NCI-H460 (cell line): ENCODE measurements around a stretch of chr6.

GRCh38 chr6:167291630-167291926 lies 463 bp downstream of the UNC93A start:
RAMPAGE:
- cytosol, long total RNA, result no peak
- long total RNA, result no peak
- nucleus, long total RNA, result no peak

DNA sequence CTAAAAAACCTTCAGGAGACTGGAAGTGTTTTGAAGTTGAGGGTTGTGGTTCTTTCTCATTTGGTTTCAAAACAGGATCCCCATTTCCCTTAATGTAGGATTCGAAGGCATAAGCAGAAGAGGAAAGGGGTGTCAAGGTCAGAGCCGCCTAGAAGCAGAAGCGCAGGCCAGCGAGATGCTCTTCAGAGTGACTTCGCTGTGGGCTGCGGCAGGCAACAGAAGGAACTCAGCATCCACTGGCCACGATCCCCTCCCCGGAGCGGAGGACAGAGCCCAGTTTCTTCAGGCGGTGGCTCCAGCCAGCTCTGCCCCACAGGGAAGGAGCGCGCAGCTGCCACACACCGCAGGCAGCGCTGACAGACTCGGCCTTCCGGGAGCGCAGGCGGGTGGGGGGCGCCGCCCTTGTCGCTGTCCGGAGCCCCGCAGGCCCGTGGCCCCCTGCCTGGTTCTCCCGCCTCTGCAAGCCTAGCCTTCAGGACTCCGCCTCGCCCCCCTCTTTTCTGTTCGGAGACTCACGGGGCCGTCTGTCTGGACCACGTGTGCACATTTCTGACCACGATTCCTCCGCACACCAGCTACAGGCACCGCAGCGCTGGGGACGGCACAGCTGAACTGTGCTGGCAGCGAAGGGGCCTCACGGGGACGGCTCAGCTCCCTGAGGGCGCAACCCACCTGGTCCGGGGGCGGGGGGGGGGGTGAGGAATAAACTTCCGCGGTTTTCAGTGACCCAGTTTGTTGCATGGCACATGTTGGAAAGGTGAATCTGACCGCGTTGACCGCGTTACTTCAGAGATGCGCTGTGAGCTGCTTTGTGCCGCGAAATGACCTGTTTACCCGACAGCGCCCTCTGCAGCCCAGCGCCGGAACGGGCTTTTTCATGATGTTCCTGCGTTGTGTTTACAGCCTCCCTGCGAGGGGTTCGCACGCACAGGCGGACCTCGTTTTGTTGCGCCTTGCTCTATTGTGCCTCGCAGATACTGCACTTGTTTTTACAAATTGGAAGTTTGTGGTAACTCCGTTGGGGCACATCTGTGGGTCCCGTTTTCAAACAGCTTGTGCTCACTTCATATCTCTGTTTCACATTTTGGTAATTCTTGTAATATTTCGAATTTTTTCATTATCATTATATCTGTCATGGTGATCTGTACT lies 26.2 kb downstream of the TTLL2 start:
RAMPAGE:
- cytosol, long total RNA, result no peak
- long total RNA, result no peak
- nucleus, long total RNA, result no peak

DNA sequence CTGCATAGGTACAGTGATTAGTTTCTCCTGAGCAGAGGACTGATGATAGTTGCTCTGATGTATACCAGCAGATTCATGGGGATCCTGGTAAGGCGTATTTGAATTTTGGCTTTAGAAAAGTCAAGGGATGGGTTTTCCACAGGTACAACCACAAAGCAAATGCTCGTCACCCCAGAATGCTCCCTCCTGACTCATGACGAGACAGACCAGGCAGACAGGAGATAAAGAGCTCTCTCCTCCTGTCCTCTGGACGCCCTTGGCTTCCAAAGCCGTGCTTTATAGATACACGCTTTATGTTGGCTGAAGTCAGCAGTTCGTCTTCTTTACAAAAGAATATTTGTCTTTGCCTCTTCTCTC lies 166.8 kb downstream of the TTLL2 start:
RAMPAGE:
- cytosol, long total RNA, result no peak
- long total RNA, result no peak
- nucleus, long total RNA, result no peak

GRCh38 chr6:167549168-167549714 lies 224.4 kb downstream of the TTLL2 start:
RAMPAGE:
- cytosol, long total RNA, result no peak
- long total RNA, result no peak
- nucleus, long total RNA, result no peak

DNA sequence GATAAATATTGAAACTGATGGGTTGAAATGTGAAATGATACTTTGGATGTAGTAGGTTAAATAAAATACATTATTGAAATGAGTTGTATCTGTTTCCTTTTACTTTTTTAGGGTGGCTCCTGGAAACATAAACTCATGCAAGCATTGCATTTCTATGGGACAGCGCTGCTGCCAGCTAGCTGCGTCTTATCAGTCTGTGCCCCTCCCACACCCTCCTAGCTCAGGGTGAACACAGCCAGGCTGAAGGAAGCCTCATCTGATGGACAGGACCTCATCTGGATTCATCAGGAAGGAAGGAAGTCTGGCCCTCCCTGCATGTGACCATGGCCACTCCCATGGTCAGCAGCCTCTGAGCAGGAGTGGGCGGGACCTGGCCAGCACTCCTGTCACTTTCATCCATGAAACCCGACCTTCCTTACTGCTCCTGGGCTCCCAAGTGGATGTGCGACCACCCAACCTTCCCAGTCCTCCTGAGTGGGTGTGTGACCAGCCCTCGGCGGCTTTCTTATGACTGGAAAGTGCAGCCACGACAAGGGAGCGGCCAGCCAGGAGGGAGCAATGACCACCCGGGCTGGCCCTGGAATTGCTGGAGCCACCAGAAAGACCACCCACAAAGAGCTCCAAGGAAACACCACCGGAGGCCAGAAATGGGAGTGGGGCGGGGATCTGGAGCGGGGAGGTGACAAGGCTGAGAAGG lies 241.0 kb downstream of the TTLL2 start:
RAMPAGE:
- cytosol, long total RNA, result no peak
- long total RNA, result no peak
- nucleus, long total RNA, result no peak

RAMPAGE:
- cytosol, long total RNA, result no peak
- long total RNA, result no peak
- nucleus, long total RNA, result no peak
Observed at GRCh38 chr6:167799197-167799945, 27.3 kb upstream of the AFDN start.

DNA sequence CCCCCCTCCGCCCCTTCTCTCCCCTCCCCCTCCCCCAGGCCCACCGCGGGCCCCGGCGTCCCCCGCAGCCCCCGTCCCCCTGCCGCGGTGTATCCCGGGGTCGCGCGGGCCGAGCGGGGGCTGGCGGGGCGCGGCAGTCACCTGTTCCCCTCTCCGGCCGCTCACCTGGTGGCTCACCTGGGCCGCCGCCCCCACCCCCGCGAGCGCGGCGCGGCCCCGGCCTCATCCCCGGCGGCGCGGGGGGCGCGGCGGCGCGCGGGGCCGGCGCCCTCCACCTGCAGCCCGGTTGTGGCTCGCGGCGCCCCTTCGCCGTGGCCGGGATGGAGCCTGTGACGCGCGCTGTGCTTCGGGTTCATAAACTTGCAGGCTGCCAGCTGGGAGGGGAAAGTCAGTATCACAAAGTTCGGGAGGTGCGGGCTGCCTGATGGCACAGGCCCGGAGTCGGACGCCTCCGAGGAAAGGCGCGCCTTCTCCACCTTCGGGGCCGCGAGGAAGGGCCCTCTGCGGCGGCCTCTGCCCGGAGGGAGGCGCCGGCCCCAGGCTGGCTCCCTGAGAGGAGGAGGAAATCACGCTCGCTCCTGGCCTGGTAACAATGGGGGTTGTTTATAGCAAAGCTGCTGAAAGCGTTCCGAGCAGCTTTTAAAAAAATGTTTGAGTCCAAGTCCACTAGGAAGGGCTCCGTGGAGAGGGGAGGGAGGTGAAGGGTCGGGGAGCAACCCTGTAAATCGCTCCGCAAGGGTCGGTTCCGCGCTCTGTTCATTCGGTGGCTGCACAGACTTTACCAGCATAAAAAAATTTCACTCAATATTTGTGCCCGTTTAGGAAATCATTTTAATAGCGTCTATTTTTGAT lies 862 bp downstream of the AFDN start:
RAMPAGE:
- cytosol, long total RNA, result no peak
- long total RNA, result no peak
- nucleus, long total RNA, result no peak

DNA sequence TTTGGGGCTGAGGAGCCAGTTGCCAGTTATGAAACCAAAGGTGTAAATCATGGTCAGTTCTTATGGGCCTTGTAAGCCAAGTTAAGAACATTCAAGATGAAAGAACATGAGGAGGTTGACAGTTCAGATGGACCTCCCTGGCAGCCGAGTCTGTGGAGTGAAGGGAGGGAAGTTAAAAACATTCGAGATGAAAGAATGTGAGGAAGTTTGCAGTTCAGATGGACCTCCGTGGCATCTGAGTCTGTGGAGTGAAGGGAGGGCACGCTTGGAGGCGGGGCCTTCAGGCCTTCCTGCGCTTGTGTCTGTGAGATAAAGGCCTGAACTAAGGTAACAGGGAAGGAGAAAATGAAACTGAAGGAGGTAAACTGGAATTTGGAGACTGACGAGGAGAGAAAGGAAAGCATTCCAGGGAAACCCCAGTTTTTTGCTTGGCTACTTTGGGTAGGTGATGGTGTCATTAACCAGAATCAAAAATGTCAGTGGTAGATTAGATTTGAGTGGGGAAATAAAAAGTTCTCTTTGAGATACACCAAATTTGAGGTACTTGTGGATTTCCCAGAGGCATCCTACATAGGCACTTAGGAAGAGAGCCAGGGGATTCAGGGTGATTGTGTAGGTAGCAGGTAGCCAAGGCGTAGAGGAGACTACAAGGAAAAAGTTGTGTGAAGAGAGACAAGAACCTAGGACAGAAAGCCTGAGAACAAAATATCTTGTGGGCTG lies 14.2 kb downstream of the AFDN start:
RAMPAGE:
- cytosol, long total RNA, result no peak
- long total RNA, result no peak
- nucleus, long total RNA, result no peak

GRCh38 chr6:167876860-167877396 lies 50.2 kb downstream of the AFDN start:
RAMPAGE:
- cytosol, long total RNA, result no peak
- long total RNA, result no peak
- nucleus, long total RNA, result no peak

DNA sequence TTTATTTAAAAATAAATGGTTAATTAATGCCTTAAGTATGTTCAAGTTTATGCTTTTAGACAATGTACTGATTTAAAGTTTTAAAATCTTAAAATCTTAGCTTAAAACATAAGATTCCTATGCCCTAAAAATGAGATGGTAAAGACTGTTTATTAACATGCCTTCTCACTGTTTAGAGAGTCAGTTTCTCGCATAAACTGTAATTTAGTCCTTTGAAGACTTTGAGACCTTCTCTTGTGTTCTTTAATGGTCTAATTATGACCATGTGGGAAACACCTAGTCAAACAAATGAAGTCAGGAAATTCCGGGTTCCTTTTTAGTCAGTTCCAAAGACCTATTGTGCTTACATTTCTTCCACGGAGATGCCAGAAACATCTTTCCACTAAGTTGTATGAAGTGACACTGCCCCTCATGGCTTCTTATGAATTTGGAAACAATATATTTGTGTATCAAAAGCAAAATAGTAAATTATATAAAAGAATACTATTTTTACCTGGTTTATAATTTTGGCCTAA lies 64.2 kb upstream of the KIF25 start:
RAMPAGE:
- cytosol, long total RNA, result no peak
- long total RNA, result no peak
- nucleus, long total RNA, result no peak

RAMPAGE:
- cytosol, long total RNA, result no peak
- long total RNA, result no peak
- nucleus, long total RNA, result no peak
Observed at GRCh38 chr6:168060257-168060962, 18.6 kb downstream of the FRMD1 start.

DNA sequence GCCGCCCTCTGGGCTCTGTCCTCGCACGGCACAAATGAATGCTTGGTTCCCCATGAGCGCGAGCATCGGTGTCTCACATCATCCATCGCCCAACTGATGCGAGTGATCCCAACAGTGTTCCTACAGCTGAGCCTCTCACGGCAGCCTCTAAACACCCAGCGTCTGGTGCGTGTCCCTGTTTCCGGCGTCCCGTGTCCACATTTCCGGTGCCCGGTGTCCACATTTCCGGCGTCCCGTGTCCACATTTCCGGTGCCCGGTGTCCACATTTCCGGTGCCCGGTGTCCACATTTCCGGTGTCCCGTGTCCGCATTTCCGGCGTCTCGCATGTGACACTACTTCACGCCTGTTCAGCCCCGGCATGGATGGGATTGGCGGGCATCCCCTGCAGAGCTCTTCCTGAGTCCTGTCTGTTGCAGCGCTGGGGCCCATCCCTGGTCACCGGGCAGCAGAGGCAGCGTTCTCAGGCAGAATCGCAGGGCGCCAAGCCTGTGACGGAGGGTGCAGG lies 3.3 kb downstream of the FRMD1 start:
RAMPAGE:
- cytosol, long total RNA, result no peak
- long total RNA, result no peak
- nucleus, long total RNA, result no peak

RAMPAGE:
- cytosol, long total RNA, result no peak
- long total RNA, result no peak
- nucleus, long total RNA, result no peak
Observed at GRCh38 chr6:168101381-168102043, 22.5 kb upstream of the FRMD1 start.

GRCh38 chr6:168247364-168248113 lies 72.0 kb downstream of the DACT2 start:
RAMPAGE:
- cytosol, long total RNA, result no peak
- long total RNA, result no peak
- nucleus, long total RNA, result no peak

DNA sequence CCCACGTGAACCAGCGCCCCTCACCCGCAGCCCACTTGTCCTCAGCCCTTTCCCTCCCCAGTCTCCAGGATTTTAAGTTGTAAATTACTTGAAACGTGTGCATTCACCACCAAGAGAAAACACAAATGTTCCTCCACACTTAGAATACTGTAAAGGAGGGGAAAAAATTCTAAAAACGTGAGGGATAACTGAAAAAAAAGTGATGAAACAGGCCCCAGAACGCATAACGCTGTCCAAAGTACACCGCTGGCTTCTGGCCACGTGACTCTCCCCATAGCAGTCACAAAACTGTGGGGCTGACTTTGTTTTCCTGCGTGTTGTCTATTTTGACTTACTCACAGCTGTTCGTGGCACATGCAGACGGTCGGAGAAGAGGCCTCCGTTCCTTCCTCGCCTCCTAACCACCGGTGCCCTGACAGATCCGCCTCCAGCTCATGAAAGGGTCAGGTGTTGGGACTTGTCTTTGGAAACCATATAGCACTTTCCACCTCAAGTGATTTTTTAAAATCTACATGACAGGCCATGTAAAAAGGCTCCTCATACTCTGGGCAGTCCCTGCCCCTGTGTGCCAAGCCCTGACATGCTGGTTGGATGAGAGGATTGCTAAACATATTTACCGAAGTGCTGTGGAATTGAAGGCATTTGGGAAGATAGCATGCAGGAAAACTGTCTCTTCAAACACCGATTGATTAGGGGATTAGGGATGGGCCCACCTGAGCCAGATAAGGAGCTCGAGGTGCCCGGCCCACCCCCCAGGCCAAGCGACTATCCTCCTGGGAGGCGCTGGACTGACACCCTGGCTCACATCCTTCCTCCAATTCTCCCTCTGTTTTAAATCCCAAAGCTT lies 54.9 kb downstream of the DACT2 start:
RAMPAGE:
- cytosol, long total RNA, result no peak
- long total RNA, result no peak
- nucleus, long total RNA, result no peak

RAMPAGE:
- cytosol, long total RNA, result no peak
- long total RNA, result no peak
- nucleus, long total RNA, result no peak
Observed at GRCh38 chr6:168441619-168442604, 928 bp downstream of the SMOC2 start.

DNA sequence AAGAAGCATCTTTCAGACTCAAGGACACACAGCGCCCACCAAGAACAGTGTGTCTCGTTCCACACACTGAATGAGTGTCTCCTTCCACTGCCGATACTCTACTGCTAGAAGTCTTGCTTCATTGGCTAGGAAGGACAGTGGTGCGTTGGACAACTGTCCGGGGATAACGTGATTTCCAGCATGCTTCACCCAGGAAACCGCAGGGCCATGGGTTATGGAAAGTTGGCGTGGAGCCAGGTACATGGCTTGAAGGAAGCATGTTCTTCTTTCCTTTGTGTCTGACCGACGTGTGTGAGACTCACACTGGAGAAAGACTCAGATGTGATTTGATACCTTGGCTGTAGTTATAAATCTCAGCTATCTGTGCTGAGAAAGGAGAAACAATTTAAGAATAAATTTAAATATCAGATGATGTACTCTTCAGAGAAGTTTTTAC lies 73.3 kb downstream of the SMOC2 start:
RAMPAGE:
- cytosol, long total RNA, result no peak
- long total RNA, result no peak
- nucleus, long total RNA, result no peak

RAMPAGE:
- cytosol, long total RNA, result no peak
- long total RNA, result no peak
- nucleus, long total RNA, result no peak
Observed at GRCh38 chr6:168600900-168601594, 160.1 kb downstream of the SMOC2 start.

RAMPAGE:
- cytosol, long total RNA, result no peak
- long total RNA, result no peak
- nucleus, long total RNA, result no peak
Observed at GRCh38 chr6:168938182-168938441, 315.5 kb downstream of the THBS2 start.

DNA sequence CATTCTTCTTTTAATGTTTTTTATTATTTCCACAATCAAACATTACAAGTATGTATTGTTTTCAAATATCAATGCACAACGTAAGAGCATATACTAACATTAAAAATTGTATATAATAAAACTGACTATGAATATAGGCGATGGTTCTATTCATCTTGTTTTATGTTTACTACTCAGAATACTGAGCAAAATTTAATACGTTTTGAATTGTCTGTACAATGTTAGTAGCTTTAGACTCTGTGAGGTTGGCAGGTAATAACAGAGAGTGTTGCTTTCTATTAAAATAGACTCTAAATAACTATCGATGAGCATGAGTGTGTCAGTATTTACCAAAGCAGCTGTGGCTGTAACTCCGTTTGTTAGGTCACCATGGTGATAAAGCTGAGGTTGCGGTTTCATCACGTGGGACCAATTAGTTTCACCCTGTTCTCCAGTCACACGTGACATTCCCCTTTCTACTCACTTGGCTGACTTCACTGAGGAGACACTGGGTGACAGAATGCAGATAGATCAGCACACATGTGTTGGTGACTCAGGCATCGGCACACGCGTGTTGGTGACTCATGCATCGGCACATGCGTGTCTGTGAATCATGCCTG lies 285.6 kb downstream of the THBS2 start:
RAMPAGE:
- cytosol, long total RNA, result no peak
- long total RNA, result no peak
- nucleus, long total RNA, result no peak